Amniotic epithelial cell (primary cell): ENCODE measurements around the genes CTTNBP2NL, RHOC and PHTF1.

DNA sequence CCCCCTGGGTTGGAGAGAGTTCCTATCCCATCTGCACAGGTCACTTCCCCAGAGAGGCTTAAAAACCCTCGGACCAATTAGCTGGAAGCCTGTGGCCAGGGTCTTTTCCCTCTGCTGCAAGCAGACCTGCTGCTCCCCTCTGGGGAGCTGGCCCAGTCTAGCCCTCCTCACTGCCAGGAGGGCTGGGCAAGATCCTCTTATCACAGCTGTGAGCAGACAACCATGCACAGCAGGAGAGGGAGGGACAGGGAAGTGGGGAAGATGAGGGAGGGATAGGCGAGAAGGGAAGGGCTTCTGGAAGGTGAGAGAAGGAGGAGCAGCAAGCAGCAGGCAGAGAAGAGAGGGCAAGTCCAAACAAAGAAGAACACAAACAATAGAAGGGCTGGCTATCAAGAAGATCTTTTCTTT lies 40.9 kb downstream of the KCND3 start:
- RRBS, result no CpG with 5 or more reads among the region's 2 CpGs

GRCh38 chr1:111992465-111993012 lies 3.1 kb upstream of the KCND3 start:
- RRBS, result no CpG with 5 or more reads among the region's 10 CpGs

- RRBS, result no CpG with 5 or more reads among the region's 8 CpGs
Measured at GRCh38 chr1:112389513-112390229, 6.3 kb upstream of the CTTNBP2NL start.

DNA sequence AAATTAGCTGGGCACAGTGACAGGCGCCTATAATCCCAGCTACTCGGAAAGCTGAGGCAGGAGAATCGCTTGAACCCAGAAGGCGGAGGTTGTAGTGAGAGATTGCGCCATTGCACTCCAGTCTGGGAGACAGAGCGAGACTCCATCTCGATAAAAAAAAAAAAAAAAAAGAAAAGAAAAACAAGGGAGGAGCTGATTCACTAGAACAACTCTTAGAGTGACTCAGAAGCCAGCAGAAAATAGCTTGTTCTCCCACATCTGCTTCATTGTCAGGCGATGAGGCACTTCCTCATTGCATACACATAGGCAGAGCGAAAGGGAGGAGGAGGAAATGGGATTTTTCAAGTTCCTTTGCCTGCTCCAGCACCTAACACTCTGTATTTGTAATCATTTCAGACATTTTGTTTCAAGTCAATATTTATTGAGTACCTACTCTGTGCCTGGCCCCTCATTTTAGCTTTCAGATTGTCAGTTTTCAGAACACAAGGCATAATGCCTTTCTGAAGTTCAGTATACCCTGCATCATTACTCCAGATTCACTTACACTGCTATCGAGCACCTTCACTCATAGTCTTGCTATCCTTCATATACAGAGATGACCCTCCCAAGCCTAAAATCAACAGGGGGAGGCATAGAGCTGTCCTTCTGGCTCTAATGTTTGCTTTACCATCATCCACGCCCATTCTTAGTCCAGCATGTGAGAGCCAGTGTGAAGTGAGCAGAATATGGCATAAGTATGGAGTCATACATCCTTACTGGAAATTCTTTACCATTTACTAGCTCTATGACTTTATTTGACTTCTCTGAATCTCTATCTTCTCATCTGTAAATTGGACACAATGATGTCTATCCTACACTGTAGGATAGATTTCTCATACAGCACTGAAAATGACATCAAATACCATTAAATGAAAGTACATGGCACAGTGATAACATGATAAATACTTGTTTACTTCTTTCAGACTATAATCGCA lies 1.7 kb upstream of the CTTNBP2NL start:
- RRBS, result no CpG with 5 or more reads among the region's 12 CpGs

GRCh38 chr1:112395757-112396757 lies at the start of gene CTTNBP2NL:
TSS of gene CTTNBP2NL (plus strand) at chr1:112396214.
- RRBS, result 2% methylated on average over 30 of the region's 57 CpGs

GRCh38 chr1:112464336-112465067 lies 44.3 kb upstream of the WNT2B start:
- RRBS, result no CpG with 5 or more reads among the region's 10 CpGs

- RRBS, result no CpG with 5 or more reads among the region's 10 CpGs
Measured at GRCh38 chr1:112669845-112671176, 4.1 kb upstream of the MOV10 start.

- RRBS, result 3% methylated on average over 24 of the region's 60 CpGs
Measured at GRCh38 chr1:112707045-112707704, at the start of gene RHOC. TSS of gene RHOC (minus strand) at chr1:112707127.

DNA sequence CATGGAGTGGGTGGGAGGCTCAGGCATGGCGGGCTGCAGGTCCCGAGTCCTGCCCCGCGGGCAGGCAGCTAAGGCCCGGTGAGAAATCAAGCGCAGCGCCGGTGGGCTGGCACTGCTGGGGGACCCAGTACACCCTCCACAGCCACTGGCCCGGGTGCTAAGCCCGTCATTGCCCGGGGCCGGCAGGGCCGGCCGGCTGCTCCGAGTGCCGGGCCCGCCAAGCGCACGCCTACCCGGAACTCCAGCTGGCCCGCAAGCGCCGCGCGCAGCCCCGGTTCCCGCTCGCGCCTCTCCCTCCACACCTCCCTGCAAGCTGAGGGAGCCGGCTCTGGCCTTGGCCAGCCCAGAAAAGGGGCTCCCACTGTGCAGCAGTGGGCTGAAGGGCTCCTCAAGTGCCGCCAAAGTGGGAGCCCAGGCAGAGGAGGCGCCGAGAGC lies 101.4 kb downstream of the SLC16A1 start:
- RRBS, result no CpG with 5 or more reads among the region's 33 CpGs

DNA sequence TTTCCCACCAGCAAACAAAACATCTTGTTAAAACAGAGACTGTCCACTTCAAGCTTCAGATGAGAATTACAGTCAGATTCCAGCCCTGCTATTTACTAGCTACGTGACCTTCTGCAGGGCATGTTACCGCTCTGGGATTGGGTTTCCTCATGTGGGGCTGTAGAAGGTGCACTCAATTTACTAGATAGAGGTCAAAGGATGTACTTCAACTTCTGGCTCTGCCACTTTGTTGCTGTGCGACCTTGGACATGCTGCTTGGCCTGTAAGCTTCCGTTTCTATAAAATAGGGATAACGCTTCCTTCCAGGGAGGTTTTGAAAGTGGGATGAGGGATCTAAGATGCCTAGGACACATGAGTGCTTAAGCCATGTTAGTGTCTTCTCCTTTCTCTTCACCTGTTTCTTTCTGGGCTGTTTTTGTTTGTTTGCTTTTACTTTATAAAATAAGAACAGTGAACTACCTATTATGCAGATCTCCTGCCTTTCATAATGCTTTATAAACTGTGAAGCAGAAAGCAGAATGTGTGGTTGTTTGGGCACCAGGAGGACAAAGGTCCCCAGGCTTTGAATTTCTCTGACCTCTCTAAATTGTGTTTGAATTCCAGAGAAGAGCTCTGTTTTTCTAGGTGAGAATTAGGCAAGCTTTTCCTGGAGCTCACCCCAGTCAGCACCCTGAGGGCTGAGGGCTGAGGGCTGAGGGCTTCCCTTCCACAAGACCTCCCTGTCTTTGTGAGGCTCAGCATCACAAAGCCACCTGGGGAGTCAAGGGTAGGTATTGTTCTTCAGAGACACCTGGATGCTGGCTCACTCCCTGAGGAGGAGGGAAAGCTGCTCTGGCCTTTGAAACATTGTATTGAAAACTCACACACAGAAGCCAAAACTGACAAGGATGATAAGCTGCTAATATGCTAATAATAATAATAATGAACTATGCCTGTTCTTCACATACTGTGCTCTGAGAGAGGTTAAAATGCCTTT lies 45.7 kb upstream of the LRIG2 start:
- RRBS, result no CpG with 5 or more reads among the region's 5 CpGs

GRCh38 chr1:113072563-113072936 lies 448 bp upstream of the LRIG2 start:
- RRBS, result no CpG with 5 or more reads among the region's 8 CpGs

DNA sequence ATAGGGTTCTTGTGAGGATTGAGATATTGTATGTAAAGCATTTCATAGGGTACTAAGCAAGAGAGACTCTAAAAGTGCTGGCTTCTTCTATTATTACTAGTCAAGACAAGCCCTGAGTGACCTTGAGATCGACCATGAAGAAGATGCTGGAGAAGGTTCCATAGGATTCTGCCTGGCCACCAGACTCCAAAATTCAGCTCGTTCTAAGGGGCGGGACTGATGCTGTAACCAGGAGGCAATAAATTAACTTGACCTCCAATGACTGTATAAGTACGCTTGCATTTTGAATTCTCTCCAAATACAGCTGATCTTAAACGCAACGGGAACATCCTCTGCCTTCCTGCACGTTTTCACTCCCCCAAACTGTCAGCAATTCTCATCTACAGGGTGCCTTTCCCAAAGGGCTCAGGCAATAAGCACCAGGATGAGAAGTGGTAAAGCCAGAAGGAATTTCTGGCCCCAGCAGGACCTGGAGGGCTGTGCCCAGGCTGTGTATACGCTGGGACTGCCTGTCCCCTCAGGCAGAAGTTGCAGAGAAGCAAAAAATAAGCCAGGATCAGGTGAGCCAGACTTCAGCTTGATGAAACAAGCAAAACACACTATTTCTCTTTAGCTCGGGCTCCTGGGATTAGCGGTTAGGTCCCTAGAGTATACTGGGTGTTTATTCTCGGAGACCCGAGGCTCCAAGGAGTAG lies 124.8 kb downstream of the LRIG2 start:
- RRBS, result no CpG with 5 or more reads among the region's 12 CpGs

DNA sequence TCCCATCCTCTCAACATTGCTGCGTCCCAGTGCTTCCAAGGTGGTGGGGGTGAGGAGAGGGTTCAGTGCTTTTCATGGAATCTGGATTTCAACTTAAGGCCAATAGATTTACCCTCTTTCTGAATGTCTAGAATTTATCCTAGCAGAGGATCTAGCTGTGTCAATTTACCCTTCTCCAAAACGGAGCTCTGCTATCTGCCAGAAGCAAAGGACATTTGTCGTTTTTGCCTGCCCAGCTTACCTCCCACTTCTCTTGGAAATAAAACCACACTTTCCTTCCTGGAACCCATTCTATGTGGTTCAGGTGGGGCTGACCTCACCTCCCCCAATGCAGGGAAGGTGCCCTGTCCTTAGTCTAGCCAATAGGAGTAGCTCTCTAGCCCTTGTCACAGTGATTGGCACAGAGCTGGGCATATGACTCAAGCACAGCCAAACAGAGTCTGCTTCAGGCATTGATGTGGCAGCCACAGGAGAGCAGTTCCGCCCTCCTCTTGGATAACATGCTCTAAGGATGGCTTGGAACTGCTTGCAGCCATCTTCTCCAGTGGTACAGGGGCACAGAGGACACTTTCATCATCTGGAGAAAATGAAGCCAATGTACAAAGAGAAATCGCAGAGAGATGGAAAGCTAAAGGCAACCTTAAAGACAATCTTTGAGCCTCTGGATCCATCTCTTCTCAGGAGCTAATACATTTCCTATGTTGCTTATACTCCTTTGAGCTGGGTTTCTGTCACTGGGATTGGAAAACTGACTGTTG lies 134.0 kb downstream of the LRIG2 start:
- RRBS, result no CpG with 5 or more reads among the region's 5 CpGs

DNA sequence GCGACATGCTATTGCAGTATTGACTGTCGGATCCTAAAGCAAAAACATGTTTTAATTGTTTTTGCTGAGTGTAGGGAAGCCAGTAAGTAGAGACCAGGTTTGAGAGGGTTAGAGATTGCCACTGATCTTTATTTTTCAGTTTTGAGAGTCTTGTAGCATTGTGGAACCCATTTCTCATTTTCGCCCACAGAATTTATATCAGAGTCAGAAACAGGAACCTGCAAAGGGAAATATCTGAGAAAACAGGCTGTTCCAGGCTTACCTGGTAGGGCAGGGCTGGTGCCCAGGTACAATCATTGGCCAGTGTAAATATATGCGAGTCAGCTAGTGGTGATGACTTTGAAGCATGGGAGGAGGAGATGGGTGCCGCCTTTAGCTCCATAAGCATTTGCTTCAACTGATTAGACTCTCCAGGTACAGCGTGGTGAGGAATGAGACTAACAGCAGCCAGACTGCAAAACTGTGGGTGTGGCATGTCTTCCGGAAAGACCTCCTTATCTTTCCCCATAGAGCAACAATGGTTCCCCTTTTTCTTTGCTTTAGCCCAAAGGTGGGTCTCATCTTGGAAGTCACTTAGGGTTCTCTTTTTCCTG lies 137.1 kb downstream of the LRIG2 start:
- RRBS, result no CpG with 5 or more reads among the region's 7 CpGs

GRCh38 chr1:113253098-113253686 lies 137.1 kb upstream of the MAGI3 start:
- RRBS, result no CpG with 5 or more reads among the region's 5 CpGs

DNA sequence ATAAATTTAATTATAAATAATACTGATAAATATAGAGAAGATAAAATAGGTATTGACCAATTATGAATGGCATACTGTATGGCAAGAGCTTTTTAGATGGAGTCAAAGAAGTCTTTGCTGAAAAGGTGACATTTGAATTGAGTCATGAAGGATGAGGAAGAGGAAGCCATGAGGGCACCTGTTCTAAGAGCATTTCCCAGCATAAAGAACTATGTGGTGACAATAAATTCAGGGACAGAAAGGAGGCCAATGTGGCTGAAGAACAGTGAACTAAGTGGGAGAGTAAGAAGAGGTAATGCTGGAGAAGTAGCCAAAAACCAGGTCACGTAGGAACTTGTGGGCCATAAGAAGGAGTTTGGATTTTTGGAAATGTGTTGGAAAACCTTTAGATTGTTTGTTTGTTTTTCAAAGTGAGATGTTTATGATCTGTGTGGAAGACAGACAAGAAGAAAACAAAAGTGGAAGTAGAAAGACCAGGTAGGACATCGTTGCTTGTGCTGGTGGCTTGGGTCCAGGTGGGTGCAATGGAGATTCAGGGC lies 67.5 kb downstream of the MAGI3 start:
- RRBS, result no CpG with 5 or more reads among the region's 2 CpGs

DNA sequence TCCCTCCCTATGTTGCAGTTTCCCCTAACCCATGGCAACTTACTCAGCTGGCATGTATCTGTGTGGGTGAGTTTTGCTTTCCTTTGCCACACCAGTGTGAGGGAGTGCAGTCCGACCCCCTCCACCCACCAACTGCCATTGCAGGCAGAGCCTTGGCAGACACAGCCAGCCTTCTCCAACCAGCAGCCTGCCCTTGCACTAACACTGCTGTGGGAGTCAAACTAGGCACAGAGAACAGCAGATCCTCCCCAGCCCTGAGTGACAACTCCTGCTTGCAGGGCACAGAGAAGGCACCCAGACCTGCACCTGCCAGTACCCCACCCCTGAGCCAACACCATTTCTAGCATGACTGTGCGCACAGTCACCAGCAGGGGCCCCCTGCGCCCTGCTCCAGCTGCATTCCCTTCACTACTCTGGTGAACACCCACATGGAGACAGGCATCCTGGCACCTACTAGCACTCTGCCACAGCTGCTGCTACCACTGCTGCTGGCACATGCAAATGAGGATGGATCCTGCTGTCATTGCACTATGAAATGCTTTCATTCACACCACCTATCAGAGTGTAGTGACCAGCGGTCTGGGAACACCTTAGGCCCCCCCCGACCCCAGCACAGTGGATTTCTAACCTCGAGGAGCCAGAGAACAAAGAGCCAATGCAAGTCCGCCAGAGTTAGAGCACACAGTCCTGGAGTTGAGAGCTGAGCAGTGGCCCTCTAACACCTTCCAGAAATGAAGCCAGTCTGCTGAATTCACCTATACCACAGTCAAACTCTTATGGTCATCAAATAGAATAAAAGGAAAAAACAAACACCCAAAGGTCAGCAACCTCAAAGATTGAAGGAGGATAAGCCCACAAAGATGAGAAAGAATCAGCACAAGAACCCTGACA lies 98.5 kb downstream of the MAGI3 start:
- RRBS, result no CpG with 5 or more reads among the region's 7 CpGs

GRCh38 chr1:113658814-113659526 lies 100.3 kb downstream of the PHTF1 start:
- RRBS, result no CpG with 5 or more reads among the region's 14 CpGs

DNA sequence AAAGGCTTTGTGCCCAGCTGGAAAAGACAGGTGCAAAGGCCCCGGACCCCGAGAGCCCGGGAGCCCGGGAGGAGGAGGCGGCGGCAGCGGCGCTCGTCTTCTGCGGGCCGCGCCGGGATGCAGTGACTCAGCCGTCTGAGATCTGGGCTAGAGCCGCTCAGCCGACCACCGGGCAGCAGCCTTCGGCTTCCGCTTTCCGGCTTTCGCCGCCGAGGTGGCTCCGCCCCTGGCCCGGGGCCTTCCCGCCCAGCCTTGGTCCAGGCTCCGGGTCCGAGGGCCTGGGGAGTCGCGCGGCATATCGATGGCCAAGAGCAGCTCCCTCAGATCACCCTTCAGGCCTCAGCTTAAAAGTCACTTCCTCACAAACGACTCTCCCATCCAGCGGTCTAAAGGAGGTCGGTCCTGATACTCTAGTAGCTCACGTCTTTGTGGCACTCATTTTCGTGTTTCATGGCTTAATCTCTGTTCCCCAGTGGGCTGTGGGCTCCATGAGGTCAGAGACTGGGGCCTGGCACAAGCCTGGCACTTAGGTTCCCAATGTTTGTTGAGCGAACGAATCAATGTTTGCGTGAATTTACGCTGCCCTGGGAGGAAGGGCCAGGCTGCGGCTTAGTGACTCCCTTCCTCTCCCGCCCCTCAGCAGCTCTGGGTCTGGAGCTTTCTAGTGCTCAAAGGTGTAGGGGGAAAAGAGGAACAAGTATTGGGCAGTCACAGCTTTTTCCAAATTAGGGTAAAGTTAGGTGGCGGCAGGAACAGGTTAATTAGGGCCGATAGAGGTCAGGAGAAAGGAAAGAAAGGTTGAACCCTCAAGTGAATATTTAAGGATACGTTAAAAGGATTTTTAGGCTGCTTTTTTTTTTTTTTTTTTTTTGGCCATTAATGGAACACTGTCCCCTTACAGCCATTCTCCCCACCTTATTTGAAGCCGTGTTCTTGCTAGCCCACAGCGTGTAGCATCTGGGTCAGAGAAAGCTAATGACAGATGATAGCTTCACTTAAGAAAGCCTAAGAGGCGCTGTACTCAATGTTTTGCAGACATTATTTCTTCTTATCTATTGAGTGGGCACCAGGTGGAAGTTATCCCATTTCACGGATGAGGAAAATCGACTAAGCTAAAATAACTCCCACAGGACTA lies at the start of gene PHTF1:
Gene PHTF1, minus strand, starts transcription at position 137 of the 1,135 bp plus-strand sequence.
- RRBS, result 4% methylated on average over 17 of the region's 51 CpGs

- RRBS, result no CpG with 5 or more reads among the region's 3 CpGs
Measured at GRCh38 chr1:113763532-113764004, 4.3 kb upstream of the PHTF1 start.